Ascending aorta (tissue), 1 donor: ENCODE data around the genes BPGM and NUP205.

- PRO-cap = no peak
These were observed 404.7 kb downstream of the EXOC4 start for GRCh38 chr7:133657536-133658113.

DNA sequence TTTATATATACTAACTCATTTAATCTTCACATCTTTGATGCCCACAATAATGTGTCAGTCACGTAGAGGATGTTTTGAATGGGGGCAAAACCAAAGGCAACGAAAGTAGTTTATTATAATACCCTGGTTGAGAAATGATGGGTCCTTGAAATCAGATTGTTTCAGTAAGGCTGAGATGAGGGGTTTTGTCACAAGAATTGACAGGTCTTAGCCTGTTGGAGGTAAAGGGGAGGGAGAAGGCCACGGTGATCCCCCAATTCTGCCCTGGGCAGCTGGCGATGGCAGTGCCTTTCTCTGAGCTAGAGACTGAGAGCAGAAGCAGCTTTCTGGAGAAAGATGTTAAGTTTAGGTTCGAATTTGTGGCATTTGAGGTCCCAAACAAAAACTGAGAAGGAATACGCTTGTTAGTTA is 373.2 kb upstream of the LRGUK start:
- PRO-cap = no peak

DNA sequence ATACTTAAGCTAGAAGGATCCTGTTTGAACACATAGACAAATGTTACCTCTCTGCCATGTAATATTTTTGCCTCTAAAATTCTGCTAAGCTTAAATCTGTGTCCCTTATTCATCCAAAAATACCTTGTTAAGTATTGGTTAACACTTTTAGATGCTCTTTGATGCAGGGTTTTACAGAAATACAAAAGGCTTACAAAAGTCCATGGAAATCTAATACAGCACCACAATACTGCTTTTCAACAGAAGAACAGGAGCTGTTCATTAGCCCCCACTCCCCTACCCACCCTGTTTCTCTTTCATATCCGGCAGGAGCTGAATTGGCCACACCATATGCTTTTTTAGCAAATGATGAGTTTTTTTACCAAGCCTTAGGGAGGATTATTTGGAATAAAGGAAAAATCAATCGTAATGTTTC is 143.5 kb upstream of the LRGUK start:
- PRO-cap = no peak

- PRO-cap = no peak
These were observed 93.3 kb upstream of the LRGUK start for GRCh38 chr7:134033699-134034348.

GRCh38 chr7:134083653-134084397 is 43.3 kb upstream of the LRGUK start:
- PRO-cap = no peak

GRCh38 chr7:134517224-134517684 is 10.1 kb upstream of the AKR1B10 start:
- PRO-cap = no peak

- PRO-cap = no peak
These were observed 6.7 kb upstream of the AKR1B15 start for GRCh38 chr7:134542189-134542640.

GRCh38 chr7:134546948-134547350 is 2.0 kb upstream of the AKR1B15 start:
- PRO-cap = no peak

DNA sequence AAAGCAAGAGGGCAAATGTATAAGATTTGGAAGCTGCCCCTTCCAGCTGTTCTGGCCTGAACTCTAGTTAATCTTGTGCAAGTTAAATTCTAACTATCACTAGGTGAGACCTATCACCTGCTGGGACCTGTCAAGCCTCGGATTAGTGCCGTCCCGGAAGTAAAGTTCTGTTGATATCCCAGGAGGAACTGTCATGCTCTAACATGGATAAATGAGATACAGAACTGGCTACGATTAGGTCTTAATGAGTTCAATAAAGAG is 1.2 kb upstream of the BPGM start:
- PRO-cap = no peak

DNA sequence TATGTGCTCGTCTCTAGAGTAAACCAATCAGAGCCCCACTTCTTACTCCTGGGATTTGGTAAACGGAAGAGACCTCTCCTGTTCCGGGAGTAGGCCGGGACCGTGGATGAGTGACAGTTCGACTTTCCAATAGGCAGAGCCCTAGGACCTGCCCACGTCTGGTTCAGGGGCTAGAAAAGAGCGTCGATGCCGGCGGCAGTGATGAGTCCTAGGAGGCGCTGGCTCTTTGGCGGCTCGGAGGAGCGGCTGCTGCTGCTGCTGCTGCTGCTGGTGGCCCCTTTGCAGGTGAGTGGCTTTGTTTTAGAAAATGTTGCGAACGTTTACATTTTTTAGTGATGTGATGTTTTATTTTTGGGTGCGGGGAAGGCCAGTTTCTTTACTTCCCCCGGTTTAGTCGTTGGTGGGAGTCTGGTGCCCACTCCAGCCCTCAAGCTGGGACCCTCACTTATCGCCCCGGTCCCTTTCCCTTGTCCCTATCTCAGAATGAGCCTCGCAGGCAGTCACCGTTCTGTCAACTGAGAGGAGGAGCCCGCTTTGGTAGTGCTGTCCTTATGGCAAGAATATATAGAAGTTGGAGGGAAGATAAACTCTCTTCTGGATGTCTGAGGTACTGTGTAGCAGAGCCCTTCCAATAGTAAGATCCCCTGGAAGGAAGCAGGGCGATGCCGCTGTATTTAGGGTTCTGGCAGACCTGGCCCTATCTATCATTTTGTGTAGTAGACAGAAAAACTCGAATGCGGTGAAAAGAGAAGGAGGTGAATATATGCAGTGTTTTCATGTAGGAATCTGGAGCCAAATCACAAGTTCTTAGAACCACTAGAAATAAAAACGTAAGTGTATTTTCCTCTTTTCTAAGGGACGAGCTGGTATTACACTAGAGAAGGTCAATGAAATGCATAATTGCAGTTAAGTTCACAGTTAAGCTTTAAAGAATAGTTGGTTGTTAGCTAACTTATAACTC is at the start of gene BPGM:
TSS of gene BPGM (plus strand) at position 201 of the 961 bp plus-strand sequence.
- PRO-cap = bidirectional peak, plus-strand start at position 201 of the sequence, minus-strand start outside the sequence

DNA sequence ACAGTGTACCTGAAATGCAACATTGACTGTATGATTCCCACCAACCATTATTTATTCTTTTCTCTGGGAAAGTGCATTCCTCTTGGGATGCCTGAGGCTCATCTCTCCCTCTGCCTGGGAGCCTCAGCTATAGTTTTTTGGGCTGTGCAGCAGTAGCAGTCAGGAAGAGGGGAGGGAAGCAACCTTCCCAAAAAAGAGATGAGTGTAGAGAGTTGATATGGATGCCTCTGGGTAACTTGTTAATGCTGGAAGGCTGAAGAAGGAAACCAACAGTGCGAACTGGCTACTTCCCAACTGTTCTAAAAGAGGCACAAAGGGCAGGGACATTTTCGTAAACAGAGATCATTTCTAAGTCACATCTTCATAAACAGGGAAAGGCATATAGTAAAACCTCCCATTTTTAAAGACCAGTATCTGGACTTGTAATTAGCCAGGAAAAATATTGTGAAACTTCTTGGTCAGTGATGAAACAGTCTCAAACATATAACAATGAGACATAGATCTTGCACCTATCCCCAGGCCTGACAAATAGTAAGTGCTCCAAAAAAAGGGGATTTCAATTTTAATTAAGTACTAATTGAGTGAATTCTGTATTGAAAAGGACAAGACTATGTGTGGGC is 1.3 kb upstream of the CALD1 start:
- PRO-cap = no peak

DNA sequence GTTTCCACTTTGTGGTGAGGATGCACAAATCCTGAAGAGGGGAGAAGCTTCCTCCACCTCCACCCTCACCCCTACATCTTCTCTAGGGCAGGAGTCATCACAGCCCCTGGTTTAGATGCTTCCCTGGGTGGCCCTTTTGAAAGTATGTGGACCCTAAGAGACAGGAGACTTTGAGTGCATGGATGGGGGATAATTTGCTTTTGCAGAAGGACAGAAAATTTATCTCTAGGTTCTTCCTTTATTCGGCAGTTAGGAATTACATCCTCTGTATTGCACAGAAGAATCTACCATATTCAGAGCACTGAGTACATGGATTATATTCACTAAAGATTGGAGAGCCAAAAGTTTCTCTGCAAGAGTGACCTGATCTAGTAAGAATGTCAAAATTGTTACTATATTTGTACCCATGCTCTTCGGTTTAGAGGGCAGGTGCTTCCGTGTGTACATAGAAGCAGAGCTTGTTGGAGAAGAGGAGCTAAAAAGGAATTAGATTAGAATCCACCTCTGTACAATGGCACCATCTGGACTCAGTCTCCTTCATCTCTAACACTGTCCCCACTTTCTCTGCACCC is 8.1 kb downstream of the CALD1 start:
- PRO-cap = no peak

DNA sequence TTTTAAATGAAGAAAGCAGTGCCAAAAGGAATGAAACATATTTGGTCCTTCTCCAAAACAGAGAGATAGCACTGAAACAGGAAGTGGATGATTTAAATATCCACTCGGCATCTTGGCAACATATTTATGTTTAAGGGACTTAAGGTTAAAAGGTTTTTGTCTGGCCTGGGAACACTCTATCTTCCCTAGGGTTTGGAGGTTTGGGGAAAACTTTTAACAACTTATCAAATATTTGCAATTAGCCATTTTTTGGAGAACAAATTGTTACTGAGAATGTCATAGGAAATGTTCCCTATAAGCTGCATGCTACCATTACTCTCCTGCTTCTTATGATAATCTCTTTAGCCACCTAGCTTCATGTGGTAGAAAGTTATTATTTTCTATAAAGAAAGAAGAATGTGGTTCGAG is 32.5 kb downstream of the CALD1 start:
- PRO-cap = no peak

GRCh38 chr7:134836501-134837121 is 57.2 kb downstream of the CALD1 start:
- PRO-cap = no peak

DNA sequence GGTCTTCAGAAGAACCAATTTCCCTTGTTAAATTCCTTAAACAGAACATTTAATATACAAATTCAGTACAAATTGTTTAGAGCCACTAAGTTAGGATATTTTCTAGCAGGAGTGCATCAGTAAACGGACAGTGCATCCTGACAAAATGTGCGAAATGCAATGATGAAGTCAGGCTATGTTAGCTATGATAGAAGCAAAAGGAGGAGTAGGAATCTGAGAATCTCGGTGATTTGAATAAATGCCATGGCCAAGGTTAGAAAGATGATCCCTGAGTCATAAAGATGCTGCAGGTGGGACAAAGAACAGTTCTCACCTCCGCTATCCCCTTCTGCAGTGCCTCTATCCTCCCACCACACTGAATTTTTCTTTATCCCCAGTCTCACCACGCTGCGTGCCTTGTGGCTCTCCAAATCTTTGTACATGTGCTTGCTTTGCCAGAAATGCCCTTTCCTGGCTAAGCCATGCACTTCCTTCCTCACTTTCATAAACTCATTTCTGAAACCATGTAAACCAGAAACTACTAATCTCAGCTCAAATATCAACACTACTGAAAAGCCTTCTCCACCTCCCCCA is 31.8 kb upstream of the AGBL3 start:
- PRO-cap = no peak

DNA sequence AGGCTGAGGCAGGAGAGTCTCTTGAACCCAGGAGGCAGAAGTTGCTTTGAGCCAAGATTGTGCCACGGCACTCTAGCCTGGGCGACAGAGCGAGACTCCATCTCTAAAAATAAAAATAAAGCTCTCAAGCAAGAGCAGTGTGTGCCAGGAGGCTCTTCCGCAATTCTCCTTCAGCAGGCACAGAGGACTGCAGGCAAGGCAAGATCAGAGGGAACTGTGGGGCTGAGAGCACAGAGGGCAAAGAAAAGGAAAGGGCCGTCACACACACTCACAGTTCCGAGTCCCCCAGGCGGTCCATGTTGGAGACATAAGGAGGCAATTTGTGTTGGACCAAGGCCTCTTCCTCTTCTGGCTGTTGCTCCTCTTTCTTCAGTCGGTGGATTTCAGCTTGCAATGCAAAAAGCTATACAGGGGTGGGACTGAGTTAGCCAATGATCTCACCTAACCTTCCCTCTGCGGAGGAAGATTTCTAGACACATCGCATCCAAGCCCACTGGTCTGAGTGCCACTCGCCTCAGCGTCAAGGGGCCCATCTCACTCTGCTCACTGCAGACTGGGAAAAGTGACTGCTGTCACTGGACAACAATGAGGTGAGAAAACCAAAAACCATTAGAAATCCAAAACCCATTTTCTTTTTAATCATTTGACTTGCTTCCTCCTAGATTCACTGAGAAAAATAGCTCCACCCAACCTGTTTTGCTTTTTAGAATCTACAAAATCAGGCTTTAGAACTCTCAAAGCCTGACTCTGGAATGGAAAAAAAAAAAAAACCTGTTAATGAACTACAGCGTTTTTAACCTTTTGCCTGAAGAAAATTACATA is 5.5 kb downstream of the WDR91 start:
- PRO-cap = no peak

DNA sequence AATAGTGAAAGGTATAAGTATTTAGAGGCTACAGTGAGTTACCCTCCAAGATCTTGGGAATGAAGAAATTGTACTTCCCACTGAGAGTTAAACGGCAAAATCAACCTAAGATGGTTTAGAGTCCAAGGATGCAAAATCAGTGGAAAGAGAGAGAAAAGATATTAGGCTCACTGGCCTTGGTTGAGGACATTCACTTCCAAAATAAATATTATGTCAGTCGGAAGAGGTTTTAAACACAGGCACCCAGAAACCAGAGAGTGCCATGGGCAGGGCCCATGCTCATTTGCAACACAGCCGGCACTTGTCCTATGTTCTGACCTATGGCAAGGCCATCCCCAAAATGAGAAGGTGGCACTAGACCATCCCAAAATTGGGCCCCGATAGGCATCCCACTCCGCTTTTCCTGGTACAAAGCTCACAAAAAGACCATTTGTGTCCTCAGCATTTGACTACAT is 3.9 kb upstream of the WDR91 start:
- PRO-cap = no peak

DNA sequence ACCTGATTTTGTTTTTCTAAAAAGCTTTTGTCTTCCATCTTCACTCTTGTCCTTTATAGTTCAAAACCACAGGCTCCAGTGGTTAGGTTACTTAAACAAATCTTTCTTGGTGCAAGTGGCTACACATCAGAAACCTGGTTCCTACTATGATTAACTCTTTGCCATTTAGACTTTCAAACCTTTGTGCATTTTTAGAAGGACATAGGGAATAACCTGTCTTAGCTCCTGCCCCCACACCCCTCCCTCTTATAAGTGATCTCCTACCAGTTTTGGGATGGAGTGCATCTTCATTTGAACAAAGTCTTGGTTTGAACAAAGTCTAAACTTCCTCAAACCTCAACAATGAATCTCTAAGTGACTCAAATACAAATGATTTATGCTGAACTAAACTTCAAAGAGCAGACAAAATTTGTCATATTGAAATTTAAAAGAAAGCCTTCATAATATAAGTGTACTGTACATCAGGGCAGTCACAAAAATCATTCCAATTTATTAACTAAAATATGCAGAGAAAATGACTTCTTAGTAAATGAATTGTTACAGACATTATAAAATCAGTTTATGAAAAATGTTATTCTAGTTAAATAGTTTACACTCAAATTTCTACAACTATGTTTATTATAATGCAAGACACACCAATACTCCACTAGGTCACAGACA is 136.0 kb downstream of the STRA8 start:
- PRO-cap = no peak

DNA sequence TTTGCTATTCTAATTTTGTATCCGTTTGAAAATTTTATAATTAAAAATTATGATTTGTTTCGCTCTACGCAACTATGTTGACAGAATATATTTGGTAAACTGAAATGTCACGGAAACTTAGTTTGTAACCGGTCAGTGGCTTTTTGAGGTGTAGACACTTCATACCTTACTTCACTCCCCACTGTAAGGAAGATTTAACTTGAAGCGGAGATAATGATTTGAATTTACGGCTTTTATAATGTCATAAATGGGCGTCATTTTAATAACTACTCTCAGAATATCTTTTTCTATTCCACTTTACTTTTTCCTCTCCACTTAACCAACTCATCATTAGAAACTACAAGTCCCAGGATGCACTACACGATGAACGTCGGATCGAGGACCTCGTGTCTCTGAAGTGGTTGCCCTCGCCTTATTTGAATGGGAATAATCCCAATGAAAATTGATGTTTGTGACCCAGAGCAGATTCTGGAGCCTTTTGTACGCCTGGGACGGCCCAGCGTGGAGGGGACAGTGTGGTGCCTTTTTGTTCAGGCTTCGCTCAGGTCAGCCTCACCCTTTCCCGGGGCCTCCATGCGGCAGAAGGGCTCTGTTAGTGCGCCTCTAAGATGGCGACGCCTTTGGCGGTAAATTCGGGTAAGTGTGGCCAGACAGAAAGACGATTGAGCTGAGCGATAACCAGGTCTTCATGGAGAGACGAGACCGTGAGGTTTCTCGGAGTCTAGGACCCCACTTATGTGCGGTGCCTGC is at the start of gene NUP205:
TSS of gene NUP205 (plus strand) at position 581 of the 750 bp plus-strand sequence.
- PRO-cap = no peak

DNA sequence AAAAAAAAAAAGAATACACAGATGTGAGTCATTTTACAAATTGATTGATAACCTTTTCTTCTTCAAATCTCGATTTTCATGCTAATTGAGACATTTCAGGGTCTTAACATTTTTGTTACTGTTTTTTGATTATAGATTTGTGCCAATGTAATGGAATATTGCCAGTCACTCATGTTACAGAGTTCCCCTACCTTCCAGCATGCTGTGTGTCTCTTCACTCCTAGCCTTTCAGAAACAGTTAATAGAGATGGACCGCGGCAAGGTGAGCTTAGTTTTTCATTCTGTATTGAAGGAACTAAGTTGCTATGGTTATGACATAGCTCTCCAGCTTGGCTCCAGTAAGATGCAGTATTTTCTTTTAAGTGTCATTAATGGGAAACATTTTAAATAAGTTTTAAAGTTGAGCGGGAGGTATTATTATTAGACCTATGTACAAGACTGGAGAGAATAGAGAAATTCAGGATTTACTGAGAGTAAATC is 23.9 kb upstream of the STMP1 start:
- PRO-cap = no peak